Camera-type eye (tissue), 1 donor: ENCODE measurements around a stretch of chr6.

GRCh38 chr6:137879014-137879386 lies 11.9 kb downstream of the TNFAIP3 start:
- RAMPAGE, long total RNA, result no peak

DNA sequence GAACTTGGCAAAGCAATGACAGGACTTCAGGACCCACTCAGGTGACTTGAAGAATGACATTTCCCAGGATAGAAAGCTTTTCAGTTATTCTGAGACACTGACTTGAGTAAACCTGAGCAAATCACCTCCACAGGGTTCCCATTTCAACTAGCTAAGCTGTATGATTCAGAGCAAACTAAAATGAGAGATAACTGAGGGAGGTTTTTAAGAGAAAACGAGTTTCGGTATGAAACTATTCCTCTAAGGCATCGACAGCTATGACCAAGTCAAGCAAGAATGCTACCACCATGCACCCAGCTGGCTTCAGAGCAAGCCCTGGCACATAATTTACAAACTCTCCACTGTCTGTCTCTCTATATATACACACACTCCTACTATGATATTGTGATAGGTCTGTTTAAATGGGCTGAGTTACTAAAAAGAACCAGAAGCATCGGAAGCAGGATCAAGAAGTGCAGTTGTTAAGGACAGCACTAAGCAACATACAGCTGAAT lies 75.3 kb downstream of the PERP start:
- RAMPAGE, long total RNA, result no peak

DNA sequence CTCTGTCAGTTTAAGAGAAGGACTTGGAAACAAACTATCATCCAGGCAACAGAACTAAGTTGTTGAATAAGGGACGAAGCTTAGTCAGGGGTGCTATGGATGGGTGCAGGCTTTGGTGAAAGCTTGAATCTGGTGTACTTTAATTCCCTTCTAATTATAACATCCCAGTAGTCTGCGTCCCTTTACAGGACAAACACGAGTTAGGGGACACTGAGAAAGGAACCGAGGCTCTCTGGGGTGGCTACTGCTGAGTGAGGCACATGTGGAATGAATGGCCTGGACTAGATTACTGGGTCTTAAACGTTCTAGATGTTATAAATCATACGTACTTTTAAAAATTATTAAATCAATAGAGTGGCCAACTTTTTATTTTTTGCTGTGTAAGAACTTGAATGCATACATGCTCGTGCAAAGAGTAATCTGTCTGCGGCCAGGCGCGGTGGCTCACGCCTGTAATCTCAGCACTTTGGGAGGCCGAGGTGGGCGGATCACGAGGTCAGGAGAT lies 4.8 kb downstream of the PERP start:
- RAMPAGE, long total RNA, result no peak

DNA sequence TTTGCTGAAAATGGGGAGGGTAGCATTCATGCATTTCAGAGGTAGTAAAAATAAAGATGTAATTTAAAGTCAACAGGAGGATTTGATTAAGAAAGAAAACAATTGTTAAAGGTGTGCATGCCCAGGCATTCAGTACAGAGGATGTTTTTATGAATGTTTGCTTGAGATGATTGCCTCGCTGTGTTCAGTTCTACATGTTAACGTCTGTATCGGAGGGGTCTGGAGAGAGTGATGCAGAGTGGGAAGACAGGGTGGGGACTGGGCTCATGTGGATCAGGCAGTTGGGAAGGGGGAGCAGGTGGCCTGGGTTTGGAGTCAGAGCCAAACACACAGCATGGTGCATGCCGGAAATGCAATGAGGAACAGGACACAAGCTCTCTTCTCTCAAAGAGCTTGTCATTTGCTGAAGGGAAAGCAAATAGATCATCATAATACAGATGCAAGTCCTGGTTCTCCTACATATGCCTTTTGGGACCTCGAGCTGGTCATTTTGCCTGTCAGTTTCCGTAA lies 21.6 kb downstream of the ARFGEF3 start:
- RAMPAGE, long total RNA, result no peak

GRCh38 chr6:138250539-138251157 lies 32.4 kb upstream of the PBOV1 start:
- RAMPAGE, long total RNA, result no peak

DNA sequence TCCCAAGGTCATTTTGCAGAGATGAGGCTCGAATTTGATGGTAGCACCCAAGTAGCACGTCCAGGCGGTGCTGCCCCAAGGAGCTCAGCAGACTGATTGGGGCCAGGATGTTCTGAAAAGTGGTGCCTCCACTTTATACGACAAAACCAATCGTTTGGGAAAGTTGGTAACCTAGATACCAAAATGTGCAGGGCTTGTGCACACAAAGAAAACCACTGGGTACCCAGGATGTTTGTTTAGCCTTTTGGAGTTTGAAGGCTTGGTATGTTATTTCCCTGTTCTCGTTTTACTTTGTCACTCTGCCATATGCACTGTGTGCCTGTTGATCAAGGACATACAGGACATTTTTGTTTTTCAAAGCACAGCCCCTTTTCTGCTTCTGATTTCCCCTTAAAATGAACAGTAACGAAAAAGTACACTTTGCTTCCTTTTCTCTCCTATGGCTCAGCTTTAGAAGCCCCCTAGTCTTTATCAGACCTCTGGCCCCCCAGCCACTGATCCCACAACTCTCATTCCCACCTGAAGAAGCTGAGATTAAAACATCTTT lies 40.8 kb upstream of the PBOV1 start:
- RAMPAGE, long total RNA, result no peak

- RAMPAGE, long total RNA, result no peak
Observed at GRCh38 chr6:138521759-138522282, 22.5 kb upstream of the NHSL1 start.

- RAMPAGE, long total RNA, result no peak
Observed at GRCh38 chr6:138554826-138555236, 55.5 kb upstream of the NHSL1 start.

- RAMPAGE, long total RNA, result no peak
Observed at GRCh38 chr6:138570537-138570976, 71.3 kb upstream of the NHSL1 start.

GRCh38 chr6:138912577-138913198 lies 75.4 kb downstream of the REPS1 start:
- RAMPAGE, long total RNA, result no peak

GRCh38 chr6:138977899-138978808 lies 9.9 kb downstream of the REPS1 start:
- RAMPAGE, long total RNA, result no peak

DNA sequence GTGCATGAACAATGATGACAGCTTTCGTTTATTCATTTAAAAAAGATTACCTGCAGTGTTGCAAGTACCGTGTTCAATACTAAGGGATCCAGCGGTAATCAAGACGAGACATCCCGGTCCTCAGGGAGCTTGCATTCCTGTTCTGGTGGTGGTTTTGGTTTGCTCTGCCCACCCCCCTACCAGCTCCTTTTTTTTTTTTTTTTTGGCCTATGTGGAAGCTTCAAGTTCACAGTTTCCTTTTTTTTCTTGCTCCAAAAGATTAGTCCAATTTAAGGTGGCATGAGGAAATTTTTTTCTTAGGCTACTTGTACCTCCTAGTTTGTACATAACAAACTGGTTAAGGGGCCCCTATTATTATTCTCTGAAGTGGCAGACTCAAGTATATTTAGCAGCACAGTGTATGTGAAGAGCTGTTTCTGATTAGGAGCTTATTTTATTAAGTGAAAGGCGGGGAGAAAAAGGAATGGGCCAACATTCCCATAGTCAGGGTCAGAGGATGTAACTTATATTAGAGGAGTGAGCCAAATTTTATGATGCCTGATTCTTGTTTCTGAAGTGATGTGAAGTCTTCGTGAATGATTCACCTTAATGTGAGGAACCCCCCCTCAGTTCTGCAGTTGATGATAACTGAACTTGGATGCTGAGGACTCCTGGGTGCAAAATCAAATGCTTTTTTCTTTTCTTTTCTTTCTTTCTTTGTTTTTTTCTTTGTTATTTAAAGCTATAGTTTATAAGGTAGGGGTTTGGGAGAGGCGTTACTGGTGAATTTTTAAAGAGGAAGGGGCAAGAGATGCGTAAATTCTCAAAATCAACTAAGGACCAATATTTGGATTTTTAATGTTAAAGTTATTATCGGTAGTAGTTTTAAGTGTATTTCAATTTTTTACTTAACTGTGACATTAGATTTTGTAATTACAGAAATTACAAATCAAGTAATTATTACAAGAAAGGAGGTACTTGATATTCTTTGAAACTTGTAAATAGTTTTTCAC lies 2.9 kb downstream of the HECA start:
- RAMPAGE, long total RNA, result no peak

DNA sequence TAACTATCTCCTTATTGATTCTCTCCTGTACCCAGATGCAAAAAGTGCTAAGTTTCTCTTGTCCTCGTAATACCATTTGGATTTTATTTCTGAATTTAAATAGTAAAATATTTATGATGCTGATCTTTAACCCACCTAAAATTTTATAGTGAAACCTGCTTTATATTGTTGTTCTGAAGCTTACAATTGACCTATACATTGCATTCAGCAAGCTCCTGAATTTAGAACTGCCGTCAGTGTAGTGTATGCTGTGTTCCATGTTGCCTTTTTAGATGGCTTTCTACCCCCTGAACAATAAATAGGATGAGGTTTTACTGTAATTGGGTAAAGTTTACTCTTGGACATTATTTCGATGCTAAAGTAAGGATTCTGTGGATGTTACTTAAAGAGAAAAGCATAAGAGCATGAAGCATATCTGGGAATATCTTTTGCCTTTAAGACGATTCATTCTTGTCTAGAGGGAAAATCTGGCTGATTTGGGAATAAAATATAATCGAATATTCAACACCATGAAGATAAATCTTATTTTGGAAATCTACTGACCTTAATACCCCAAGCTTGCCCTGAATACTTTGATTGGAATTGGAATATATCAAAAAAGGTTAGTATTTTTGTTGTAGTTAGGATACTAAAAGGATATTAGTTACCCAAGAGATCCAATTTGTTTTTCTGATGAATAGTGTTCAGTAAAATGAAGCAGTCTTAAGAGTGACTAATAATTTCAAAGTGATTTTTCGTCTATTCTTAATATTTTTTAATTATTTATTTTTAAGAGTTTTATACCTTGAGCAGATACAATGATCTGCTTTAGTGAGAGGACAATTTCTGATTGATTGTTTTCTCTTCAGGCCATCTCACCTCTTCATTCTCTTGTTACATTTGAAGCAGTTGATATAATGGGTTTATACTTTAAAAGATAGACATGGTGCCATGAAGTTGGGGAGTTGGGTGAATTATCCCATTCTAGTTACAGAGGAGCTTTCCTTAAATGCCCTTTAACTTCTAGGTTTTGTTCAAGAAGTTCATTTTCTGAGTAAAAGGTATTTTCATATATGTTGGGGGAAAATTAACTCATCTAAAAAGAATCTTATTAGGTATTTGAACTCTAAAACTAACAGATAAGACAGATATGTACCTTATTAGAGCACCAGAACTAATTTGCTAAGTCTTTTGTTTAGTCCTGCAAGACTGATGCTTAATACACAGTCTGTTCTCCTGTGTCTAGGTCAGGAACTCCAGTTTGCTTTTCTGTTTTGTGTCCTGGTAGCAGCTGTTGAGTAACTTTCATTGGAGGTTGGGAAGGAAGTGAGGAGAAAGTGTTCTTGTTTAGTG lies 44.8 kb downstream of the HECA start:
- RAMPAGE, long total RNA, result no peak

DNA sequence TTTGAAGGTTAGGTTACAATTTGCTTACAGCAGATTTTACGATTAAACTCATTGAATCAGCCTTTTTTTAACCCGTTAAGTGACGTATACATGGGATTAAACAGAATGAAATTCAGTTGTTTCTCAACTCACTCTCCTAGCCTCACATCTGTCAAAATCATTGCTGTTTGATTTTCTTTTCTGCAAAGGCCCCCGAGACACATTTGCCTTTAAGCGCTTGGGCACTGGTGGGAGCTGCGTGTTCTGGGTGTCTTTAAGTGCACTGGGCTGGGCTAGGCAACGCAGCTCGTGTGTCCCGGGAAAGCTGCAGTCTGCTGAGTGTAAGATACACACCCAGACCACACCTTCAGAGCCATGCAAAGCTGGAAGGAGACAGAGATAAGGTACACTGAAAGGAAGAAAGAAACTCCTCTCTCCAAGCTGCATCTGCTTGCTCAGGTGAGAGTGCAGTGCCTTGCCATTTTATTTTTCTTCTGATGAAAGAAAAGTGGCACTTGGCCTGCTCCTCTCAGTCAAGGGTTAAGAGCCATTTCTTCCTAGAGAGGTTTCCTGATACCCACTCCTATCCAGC lies 159.6 kb upstream of the CITED2 start:
- RAMPAGE, long total RNA, result no peak

DNA sequence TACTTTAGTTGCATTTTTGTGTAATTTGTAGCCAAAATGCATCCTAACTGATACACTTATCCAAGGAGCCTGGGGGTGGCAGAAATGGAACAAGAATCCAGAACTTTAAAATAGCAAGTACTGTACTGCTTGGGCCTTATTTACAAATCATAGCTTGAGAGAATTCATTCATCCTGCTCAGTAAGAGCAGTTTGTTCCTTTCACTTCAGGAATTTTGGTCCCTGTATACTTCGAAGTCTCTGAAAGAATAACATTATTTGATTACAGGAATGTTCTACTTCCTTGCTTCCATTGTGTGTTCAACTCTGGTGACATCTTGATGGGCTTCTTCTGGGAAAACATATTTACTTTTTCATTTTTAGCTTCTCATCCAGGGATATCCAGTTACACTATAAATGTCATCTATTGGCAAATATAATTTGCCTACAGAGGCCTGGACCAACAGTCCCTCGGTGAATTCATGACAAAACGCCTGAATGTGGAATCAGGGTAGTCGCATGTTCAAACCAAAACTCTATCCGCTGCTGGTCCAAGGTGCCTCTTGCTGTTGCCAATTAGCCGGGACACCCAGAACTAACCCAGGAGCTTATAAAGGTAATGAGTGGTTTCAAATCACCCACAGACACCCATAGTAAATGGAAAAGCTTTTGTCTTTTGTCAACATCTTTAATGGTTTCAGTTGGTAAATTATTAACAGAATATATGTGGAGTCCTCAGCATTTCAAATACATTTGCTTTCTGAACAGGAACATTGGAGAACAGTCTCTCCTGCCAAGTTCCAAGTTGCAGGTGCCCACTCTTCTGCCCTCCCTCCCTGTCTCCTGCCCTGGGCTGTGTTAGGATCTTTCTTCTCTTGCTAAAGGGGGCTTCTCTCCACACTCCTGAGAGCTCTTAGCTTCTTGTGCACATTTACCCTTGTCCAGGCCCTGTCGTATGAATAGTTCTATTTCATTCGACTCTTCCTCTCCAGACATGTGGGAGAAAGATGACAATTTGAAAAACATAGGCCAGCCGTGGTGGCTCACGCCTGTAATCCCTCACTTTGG lies 162.5 kb upstream of the CITED2 start:
- RAMPAGE, long total RNA, result no peak

DNA sequence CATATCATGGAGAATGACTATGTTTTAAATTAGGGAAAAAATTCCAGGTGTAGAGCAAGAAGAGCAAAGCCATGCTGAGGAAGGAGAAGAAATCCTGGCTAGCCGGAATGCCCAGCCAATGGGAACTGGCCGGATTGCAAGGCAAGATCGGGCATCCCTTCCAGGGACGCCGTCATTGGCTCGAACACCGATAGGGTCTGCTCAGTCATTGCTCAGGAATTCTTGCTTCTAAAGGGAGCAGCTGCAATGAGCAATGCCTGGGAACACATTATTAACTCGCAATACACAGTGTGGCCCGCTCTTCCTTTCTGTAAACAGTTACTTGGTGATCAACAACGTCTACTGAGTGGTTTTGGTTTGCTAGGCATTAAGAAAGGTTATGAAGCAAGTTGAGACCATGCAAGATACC lies 165.3 kb upstream of the CITED2 start:
- RAMPAGE, long total RNA, result no peak

DNA sequence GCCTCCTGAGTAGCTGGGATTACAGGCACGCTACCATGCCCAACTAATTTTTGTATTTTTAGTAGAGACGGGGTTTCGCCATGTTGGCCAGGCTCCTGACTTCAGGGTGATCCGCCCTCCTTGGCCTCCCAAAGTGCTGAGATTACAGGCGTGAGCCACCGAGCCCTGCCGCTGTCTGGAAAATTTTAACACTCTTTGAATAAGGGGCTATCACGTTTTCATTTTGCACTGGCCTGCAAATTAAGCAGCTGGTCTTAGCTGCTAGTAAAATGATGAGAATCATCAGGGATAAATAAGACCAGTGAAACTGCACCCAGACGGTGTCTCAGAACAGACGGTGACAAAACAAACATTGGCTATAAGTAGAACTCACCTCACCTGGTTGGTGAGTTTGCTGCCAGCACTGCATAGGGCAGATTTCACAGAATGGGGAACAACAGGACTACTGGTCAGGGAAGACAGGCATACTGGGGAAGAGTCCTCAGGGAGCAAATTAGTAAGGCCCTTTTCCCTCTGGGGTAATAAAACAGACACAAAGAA lies 175.8 kb upstream of the CITED2 start:
- RAMPAGE, long total RNA, result no peak

DNA sequence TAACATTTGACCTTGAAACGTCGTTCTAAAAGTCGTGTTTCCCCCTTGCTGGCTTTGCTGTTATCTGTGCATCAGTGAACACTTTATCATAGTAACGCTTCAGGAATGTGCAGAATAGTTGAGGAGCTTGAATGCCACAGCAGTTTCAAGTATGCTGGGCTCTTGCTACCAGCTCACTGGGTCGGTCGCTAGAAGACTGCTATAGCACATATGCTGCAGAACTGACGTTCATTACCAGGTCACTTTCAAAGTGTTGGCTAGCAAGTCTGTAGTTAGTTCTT lies 334.5 kb upstream of the CITED2 start:
- RAMPAGE, long total RNA, result no peak

DNA sequence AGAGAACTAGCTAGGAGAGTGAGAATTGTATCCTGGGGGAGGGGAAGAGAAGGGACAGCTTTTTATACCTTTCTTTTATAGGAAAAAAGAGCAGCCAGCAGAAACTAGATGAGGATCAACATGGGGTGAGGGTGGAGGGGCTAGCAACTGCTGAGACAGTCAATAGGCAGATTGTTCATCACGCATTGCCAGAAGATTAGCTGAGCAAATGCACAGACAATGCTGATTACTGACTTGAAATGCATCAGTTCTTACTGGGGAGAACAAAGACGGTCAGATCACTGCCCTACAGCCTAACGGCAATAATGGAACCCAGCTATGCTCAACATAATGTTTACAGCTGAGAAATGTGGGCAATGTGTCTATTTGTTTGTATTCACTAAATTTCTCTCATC lies 514.3 kb upstream of the CITED2 start:
- RAMPAGE, long total RNA, result no peak

DNA sequence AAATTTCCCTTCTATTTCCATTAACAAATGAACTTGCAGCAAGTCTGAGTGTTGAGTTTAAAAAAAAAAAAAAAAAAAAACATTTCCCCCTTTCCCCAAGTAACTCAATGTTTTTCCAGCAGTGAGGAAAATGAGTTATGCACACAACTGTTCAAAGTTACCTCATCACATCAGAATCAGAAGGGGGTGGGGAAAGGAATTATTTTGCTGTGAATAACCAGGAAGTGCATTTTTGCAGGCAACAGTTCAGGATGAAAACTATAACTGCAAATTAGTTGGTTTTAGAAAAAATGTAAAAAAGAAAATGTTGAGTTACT lies 568.9 kb upstream of the CITED2 start:
- RAMPAGE, long total RNA, result no peak